Adrenal gland (tissue), 7 donors: ENCODE measurements around the genes NIPAL4 and EBF1.

DNA sequence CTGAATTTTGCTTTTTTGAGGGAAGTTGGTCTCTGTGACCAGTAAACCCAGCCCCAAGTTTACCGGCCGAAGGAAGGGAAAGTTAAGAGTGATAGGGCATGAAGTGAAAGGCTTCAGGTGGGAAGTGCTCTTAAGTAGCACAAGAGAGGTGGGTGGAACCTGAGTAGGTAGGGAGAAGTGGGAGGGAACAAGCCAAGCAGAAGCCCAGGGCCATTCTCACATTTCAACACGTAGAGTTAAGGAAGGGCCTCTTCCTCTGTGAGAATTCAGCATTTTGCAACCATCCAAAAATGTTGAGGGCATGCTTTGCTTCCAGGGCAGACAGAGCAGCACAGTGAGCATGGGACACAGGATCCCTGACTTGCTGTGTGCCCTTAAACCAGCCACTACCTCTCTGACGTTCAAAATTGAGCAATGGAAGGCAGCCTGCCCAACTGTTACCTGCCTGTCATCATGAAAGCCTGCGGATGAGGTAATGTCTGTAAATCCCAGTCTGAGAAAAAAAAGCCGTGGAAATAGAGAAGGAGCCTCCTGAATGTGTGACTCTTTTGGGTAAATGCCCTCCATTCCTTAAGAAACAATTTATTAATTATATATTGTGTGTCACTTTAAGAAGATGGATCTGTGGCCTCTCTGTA lies 3.3 kb downstream of the CYFIP2 start:
- PRO-cap, 3 experiments = no peak in any of the 3 experiments
- RAMPAGE, long total RNA, 4 experiments = no peak in any of the 4 experiments
- RRBS = no CpG with 5 or more reads among the region's 6 CpGs

DNA sequence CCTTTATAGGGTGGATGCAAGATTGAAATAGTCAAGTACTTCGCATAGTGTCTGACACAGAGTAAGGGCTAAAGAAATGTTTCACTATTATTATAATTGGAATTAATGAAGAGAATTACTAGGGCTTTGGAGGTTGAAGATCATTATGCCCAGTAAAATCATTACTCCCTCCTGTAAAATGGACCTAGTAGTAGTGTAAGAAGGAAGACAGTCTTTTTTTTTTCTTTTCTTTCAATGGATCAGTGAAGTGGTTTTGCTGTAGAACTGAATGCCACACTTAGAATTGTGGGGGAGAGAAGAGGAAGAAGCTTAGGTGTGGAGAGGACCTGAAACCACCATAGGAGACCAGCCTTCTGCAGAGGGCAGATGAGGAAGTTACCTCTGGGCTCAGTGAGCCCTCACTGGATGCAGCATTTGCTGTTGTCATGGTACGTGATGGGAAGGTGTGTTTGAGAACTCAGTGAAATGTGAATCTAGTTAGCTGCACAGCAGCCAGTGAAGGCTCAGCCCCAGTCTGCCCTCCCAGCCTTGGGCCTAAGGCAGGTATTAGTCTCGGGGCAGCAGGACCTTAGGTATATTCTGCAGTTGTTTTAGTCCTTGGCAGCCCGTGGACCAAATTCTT lies 17.4 kb downstream of the CYFIP2 start:
- PRO-cap, 3 experiments = no peak in any of the 3 experiments
- RAMPAGE, long total RNA, 4 experiments = no peak in any of the 4 experiments
- RRBS = no CpG with 5 or more reads among the region's 4 CpGs

GRCh38 chr5:157294480-157295048 lies 28.6 kb downstream of the CYFIP2 start:
- PRO-cap, 3 experiments = no peak in any of the 3 experiments
- RAMPAGE, long total RNA, 4 experiments = no peak in any of the 4 experiments
- RRBS = no CpG with 5 or more reads among the region's 6 CpGs

GRCh38 chr5:157459720-157460608 lies at the start of gene NIPAL4:
Gene NIPAL4, plus strand, starts transcription at chr5:157460213.
- PRO-cap, 3 experiments = no peak in any of the 3 experiments
- RAMPAGE, long total RNA, 4 experiments = no peak in any of the 4 experiments
- RRBS = 3% methylated on average over 25 of the region's 54 CpGs

- PRO-cap, 3 experiments = no peak in any of the 3 experiments
- RAMPAGE, long total RNA, 4 experiments = no peak in any of the 4 experiments
- RRBS = no CpG with 5 or more reads among the region's 5 CpGs
Observed at GRCh38 chr5:157501183-157501819, 41.3 kb downstream of the NIPAL4 start.

- PRO-cap, 3 experiments = no peak in any of the 3 experiments
- RAMPAGE, long total RNA, 4 experiments = no peak in any of the 4 experiments
- RRBS = no CpG with 5 or more reads among the region's 5 CpGs
Observed at GRCh38 chr5:157535160-157535964, 40.2 kb downstream of the ADAM19 start.

DNA sequence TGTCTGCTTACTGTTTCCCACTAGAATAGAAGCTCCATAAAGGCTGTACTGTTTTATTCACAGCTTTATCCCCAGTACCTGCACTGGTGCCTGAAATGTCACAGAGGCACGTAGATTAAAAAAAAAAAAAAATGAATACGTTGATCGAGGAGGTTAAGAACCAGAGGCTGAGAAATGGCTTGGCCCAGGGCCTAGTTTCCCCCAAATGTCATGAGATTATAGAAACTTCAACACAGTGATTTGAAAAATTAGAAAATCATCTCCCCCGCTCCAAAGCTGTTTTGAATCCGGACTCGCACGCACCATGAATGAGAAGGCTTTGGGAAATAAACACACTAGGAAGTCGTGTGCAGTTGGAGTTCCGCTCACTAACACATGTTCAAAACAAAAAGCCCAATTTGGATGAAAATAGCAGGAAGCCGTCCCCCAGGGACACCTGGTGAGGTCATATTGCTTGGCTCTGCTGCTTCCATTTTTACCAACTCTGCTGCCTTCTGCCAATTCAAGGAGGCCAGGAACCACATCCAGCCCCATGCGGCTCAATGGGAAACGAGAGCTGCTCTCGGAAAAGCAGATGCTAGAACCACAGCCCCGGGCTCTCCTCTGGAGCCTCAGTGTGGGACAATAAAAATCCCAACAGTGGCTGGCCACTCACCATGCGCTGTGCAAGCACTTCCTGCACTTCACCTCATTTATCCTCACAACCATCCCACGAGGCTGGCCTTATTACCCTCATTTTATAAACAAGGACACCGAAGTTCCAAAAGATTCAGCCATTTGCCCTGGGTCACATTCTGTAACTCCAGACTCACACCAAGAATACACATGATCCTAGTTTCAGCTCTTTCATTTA lies 13.5 kb downstream of the ADAM19 start:
- PRO-cap, 3 experiments = no peak in any of the 3 experiments
- RAMPAGE, long total RNA, 4 experiments = no peak in any of the 4 experiments
- RRBS = no CpG with 5 or more reads among the region's 17 CpGs

- PRO-cap, 3 experiments = no peak in any of the 3 experiments
- RAMPAGE, long total RNA, 4 experiments = no peak in any of the 4 experiments
- RRBS = 0% methylated on average over 1 of the region's 6 CpGs
Observed at GRCh38 chr5:157670470-157670866, 865 bp upstream of the C5orf52 start.

GRCh38 chr5:157787403-157788030 lies 44.0 kb downstream of the LSM11 start:
- PRO-cap, 3 experiments = no peak in any of the 3 experiments
- RAMPAGE, long total RNA, 4 experiments = no peak in any of the 4 experiments
- RRBS = no CpG with 5 or more reads among the region's 6 CpGs

GRCh38 chr5:158075114-158075723 lies 216.3 kb upstream of the CLINT1 start:
- PRO-cap, 3 experiments = no peak in any of the 3 experiments
- RAMPAGE, long total RNA, 4 experiments = no peak in any of the 4 experiments
- RRBS = no CpG with 5 or more reads among the region's 12 CpGs

GRCh38 chr5:158175993-158176658 lies 317.2 kb upstream of the CLINT1 start:
- PRO-cap, 3 experiments = no peak in any of the 3 experiments
- RAMPAGE, long total RNA, 4 experiments = no peak in any of the 4 experiments
- RRBS = no CpG with 5 or more reads among the region's 6 CpGs

DNA sequence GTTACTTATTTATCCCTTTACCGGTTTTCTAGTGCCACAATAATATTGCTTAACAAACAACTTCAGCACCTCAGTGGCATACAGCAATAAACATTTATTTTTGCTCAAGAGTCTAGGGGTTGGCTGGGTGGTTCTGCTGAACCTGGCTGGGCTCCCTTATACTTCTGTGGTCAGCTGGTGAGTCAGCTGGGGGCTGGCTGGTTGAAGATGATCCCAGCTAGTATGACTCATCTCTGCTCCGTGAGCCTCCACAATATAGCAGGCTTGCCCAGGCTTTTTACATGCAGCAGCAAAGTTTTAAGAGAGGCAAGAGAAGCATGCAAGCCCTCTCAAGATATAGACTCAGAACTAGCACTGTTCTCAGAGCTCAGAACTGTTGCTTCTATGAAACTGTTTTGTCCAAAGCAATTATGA lies 523.5 kb upstream of the CLINT1 start:
- PRO-cap, 3 experiments = no peak in any of the 3 experiments
- RAMPAGE, long total RNA, 4 experiments = no peak in any of the 4 experiments
- RRBS = no CpG with 5 or more reads among the region's 2 CpGs

- PRO-cap, 3 experiments = no peak in any of the 3 experiments
- RAMPAGE, long total RNA, 4 experiments = no peak in any of the 4 experiments
Observed at GRCh38 chr5:158409410-158409864, 550.5 kb upstream of the CLINT1 start.

DNA sequence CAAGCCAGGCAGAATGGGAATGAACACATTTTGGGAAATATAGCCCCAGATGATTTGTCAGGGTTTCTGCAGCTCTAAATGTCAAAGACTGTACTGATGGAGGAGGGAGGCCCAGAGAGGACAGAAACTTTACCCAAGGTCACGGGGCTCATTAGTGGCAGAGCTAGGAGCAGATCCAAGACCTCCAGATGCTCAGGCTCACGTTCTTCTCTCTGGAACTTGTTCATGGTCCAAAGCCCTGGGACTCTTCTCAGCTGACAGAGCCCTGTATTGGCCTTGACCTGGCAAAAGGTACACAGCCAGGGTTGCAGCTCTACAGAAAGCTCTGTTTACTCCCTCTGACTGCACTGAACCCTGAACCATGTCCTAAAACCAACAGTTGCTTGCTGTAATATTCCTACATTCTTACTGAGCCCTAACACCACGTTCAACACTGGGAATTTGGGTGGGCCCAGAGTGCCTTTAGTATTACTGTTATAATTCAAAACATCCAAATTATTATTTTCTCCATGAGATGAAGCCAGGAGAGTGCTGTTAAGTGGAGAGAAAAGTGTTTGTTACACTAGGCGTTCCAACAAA lies 602.3 kb upstream of the CLINT1 start:
- PRO-cap, 3 experiments = no peak in any of the 3 experiments
- RAMPAGE, long total RNA, 4 experiments = no peak in any of the 4 experiments
- RRBS = no CpG with 5 or more reads among the region's 4 CpGs

DNA sequence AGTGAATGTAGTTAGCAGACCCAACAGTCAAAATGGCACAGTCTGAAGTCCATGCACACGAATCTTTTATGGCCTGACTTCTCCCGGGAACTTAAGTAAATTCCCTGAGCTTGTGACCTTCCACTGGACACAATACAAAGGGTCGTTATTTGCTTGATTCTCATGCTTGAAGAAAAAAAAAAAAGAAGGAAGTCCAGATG lies 616.5 kb downstream of the EBF1 start:
- PRO-cap, 3 experiments = no peak in any of the 3 experiments
- RAMPAGE, long total RNA, 4 experiments = no peak in any of the 4 experiments
- RRBS = no CpG with 5 or more reads among the region's 3 CpGs

DNA sequence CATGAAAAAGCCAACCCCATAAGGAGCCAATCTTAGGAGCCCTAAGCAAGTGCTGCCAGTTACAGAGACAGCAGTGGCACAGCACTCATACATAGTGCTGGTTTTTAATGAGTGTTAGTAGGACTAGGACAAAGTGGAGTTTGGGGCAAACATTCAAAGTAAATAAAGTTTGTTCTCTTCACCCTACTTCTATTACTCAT lies 584.8 kb downstream of the EBF1 start:
- PRO-cap, 3 experiments = no peak in any of the 3 experiments
- RAMPAGE, long total RNA, 4 experiments = no peak in any of the 4 experiments

- PRO-cap, 3 experiments = no peak in any of the 3 experiments
- RAMPAGE, long total RNA, 4 experiments = no peak in any of the 4 experiments
- RRBS = no CpG with 5 or more reads among the region's 8 CpGs
Observed at GRCh38 chr5:158727195-158727688, 372.5 kb downstream of the EBF1 start.

DNA sequence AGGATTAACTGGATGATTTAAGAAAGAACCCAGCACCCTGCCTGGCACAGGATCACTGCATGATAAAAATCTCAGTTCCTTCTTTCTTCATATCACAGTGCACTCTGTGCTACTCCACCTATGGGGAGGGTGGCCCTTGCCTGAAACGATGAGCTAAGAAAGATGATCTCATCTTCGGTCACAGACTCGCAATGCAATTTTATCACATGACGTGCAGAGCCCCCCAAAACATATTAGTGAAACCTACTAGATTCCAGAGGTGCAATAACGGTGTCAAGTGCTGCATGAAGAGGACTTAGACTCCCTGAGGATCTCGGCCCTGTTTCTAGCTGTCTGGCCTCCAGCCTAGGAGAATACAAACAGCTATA lies 104.0 kb downstream of the EBF1 start:
- PRO-cap, 3 experiments = no peak in any of the 3 experiments
- RAMPAGE, long total RNA, 4 experiments = no peak in any of the 4 experiments
- RRBS = no CpG with 5 or more reads among the region's 6 CpGs

DNA sequence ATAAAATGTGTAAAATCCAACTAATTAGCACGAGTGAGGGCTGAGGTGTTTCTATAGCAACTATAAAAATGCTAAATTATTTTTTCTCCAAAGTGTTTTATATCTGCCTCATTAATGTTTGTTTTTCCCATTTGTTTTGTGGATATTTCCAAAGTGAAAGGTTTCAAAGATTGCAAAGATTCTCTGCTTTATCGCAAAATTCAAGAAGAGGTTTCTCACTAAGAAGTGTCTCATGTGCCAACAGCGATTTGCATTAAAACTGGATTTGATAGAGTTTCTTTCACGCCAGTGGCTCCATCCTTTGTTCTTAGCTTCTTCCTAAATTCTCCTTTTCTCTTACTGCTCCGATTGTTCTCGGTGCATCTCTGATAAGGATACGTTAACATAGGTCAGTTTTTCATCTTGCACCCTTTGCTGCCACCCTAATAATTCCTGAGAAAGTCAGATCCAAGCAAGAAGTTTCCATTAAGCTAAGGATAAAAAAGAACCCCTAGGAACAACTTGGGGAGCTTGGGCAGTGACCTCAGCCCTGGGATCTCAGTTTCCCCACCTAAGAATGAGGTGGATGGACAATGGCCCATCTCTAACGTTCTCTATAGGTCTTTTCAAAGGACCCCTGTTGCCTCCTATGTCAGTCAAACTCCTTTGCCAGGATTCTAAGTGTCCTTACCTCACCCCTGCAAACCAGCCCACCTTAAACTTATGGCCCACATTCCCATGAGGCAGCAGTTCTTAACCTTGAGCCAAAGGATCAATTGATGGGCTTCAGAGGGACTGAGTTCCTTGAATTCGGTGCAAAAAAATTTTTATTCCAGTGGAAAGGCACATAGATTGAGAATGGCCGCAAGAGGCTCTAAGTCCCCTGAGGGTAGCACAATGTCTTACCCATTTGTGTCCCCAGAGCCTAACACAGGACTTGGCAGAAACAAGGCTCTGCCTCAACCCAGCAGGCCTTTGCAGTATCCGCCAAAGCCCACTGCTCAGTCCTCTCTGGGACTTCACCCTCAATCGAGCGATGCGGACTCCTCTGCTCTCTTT lies 79.9 kb downstream of the EBF1 start:
- PRO-cap, 3 experiments = no peak in any of the 3 experiments
- RAMPAGE, long total RNA, 4 experiments = no peak in any of the 4 experiments
- RRBS = no CpG with 5 or more reads among the region's 14 CpGs

- PRO-cap, 3 experiments = peak in 3 of 3 experiments; most common plus-strand start chr5:159099138 (in 3); most common minus-strand start chr5:159099465 (in 3)
- RAMPAGE, long total RNA, 4 experiments = start-site peak on the minus strand in 4 of 4 experiments, at chr5:159099358-159099687 at its widest, 9 to 30 reads per replicate
- RRBS = 2% methylated on average over 28 of the region's 59 CpGs
Observed at GRCh38 chr5:159098798-159099944, at the start of gene EBF1. Gene EBF1, minus strand, starts transcription at chr5:159099916.